Epithelial cell of prostate (primary cell): Measurements from ENCODE around the genes BTG2 and ZBED6.

GRCh38 chr1:202733251-202733954, 23.1 kb upstream of the SYT2 start:
- RRBS = no CpG with 5 or more reads among the region's 16 CpGs

DNA sequence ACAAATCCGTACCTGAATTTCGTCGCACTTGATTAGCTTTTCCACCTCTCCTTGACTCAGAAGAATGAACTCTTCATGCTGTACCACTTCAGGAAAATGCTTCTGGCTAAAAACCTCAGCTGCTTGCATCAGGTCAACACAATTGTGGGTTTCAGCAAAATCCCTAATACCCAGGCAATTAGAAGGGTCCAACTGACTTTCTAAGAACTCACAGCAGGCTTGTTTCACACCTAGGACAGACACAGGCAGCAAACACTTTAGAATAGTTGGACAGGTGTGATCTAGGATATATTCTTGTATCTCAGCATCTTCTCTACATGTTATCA, 8.9 kb downstream of the KLHL12 start:
- RRBS = no CpG with 5 or more reads among the region's 3 CpGs

DNA sequence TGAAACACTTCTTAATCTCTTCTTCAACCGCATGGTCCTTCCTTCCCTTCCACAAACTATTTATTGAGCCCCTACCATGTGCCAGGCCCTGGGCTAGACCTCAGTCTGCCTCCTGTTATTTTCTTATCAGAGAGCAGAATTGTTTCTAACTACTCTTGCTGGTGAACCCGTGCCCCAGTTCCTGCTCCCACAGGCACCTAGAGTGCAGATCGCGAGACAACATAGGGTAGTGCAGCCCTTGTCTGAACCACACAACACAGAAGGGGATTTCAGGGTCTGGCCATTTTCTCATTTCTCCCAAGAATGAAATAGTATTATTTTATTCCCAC, 533 bp upstream of the ADIPOR1 start:
- RRBS = no CpG with 5 or more reads among the region's 4 CpGs

- RRBS = no CpG with 5 or more reads among the region's 5 CpGs
Observed at GRCh38 chr1:203069252-203069766, 16.5 kb downstream of the MYOG start.

DNA sequence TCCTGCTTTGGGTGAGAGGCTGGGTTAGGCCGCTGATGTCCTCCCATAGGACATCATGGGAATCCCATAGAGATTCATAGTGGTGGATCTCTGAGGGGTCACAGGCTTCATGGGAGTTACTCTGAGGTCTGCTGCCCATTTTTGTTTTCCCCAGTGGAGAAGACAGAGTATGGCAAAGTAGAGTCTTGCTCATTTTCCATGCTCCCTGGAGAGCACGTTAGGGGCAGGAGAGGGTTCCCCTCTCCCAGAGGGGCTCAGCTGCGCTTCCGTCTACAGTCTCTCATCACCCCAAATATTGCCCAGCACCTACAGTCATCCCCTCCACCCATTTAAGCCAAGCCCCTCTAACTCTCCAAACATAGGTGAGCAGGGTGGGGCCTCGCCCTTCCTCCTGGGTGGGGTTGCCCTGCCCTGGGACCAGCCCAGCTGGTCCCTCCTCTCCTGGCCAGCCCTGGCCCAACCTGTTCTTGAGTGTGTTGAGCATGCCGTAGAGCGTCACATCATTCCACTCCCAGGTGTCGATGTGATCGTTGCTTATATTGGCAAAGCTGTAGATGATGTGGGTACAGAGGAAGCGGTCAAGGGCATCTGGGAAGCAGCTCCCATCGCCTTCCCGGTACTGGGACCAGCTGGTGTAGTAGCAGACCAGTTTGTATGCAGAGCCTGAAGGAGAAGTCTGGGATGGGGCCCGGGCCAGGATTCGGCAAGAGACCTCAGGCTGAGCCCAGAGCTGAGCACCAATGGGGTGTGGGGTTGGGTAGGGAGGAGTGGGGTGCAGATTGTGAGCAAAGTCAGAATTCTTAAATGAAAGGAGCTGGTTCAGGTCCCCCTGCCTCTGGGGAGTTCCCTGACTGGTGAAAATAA, 1.5 kb downstream of the CHI3L1 start:
- RRBS = 92% methylated on average over 2 of the region's 14 CpGs

- RRBS = 3% methylated on average over 8 of the region's 31 CpGs
Observed at GRCh38 chr1:203290168-203291046, 14.9 kb upstream of the BTG2 start.

DNA sequence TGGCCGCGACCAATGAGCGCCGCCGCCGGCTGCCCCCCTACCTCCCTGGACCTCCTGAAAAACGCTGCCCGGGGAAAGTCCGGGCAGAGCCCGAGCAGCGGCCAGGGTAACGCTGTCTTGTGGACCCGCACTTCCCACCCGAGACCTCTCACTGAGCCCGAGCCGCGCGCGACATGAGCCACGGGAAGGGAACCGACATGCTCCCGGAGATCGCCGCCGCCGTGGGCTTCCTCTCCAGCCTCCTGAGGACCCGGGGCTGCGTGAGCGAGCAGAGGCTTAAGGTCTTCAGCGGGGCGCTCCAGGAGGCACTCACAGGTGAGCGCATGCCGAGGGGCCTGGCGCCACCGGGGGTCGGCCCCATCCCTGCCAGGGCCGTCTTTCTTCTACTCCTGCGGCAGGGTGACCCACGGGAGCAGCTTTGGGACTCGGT, at the start of gene BTG2:
BTG2 (plus strand) TSS at position 86 of the 430 bp plus-strand sequence.
- RRBS = under 1% methylated on average over 21 of the region's 40 CpGs

DNA sequence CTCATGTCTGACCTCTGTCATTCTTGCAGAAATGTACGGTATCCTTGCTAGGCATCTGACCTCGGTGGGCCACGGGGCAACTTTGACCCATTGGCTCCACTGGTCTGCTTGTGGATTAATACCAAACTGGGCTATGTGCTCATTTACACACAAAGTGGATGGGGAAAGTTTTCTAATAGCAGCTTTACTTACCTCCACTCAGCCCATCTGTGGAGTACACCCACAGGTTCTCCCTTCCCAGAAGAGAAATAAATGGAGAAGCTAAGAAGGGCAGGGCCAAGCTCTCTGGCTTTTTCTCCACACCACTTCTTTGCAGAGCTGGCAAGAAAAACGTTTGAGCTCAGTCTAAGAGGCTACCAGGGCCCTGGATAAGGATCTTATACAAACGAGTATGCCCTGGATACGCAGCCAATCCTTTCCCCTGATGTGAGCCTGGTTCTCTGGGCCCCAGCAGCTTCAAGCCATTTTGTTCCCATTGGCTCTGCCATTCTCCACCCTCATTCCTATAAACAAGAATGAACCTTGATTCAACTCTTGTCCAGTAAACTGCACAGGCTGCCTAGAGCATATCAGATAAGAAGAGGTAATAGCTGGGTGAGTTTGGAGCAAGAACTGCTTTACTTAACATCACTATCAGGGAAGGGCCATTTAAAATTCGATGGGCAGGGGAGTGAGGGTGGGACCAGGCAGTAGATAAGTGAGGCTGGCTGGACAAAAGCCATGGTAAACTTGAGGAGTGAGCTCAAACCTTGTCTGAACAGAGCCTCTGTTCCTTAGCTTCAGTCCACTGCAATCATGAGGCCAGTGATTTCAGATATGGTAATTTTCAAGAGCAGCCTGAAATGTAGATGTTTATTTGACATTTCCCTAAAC, 11.2 kb downstream of the BTG2 start:
- RRBS = no CpG with 5 or more reads among the region's 7 CpGs

DNA sequence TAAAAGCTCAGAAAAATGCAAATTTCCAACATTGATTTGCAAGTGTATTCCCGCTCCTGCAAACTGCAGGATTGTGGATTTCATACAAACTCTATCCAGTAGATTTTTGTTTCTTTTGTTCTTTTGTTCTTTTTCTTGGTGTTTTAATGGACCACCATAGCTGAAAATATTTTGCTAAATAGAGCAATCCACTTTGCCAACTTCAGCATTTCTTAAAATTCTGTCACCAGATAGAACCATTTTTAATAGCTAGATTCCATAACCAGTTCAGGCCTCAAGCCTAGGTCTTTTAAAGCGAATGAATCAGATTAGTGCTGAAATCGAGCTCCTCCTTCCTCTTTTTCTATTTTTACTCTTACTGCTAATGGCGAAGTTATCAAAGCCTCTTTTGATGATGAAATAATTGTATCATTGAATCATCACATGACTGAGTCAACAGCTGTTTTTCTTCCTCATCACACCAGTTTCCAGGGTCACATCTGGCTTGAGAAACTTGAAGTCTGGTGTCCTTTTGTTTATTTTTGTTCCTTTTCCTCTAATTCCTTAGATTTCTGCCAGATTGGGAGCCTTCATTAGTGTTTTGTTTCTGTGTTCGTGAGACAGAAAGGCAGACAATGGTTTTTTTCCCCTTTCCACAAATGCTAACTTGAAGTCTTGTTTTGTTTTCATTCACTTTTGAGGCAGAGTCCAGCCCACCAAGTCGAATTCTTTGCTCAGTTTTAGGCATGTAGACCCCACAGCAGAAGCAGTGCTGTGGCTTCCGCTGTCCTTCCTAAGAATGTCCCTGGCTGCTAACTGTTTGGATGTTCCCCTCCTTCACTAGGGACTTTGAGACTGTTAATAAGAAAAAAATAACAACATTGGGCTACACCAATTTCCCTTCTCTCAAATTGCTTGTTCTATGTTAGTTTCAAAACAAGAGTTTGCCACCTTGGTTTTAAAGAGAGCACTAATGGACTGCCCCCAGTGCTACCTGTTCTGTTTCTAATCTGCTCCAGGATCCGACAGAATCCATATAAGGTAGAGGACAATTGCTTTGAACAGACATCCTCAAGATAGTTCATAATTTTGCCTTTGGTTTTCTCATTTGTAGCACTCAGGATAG, 51.8 kb upstream of the FMOD start:
- RRBS = no CpG with 5 or more reads among the region's 8 CpGs

DNA sequence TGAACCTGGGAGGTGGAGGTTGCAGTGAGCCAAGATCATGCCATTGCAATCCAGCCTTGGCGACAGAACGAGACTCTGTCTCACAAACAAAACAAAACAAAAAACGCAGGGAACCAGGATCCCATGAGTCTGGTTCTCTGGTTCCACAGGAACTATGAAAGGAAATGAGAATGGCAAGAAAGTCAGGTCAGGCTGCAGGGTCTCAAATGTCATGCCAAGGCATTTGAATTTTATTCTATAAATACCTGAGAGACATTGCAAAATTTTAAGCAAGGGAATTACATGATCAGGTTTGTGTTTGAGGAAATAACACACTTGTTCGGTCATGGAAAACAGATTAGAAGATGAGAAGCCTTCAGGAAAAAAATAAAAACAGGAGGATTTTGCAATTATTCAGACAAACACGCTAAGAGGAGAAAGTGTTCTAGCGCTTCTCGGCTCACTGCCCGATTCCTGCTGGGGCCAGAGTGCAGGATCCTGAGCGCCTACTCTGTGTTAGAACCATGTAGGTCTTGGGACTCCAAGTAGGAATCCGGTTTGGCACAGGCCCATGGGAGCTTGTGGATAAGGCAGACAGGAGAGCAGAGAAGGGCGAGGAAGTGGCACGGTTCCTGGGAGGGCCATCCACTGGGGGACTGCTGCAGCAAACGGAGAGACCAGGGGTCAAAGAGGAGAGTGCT, 8.2 kb upstream of the PRELP start:
- RRBS = no CpG with 5 or more reads among the region's 13 CpGs

- RRBS = no CpG with 5 or more reads among the region's 5 CpGs
Observed at GRCh38 chr1:203558093-203558848, 64.3 kb downstream of the OPTC start.

- RRBS = no CpG with 5 or more reads among the region's 9 CpGs
Observed at GRCh38 chr1:203638883-203639506, 12.4 kb downstream of the ATP2B4 start.

DNA sequence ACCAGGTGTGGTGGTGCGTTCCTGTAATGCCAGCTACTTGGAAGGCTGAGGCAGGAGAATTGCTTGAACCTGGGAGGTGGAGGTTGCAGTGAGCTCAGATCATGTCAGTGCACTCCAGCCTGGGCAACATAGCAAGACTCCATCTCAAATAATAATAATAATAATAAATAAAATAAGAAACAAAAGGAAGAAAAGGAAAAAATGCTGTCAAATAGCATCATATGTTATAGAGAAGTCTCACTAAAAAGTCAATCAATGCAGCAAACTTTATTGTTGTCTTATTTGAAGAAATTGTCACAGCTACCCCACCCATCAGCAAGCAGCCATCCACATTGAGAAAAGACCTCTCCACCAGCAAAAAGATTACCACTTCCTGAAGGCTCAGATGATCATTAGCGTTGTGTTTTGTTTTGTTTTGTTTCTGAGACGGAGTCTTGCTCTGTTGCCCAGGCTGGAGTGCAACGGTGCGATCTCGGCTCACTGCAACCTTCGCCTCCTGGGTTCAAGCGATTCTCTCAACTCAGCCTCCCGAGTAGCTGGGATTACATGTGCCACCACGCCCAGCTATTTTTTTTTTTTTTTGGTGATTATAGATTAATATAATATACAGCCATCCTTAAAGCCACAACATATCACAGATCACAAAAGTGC, 29.0 kb downstream of the ATP2B4 start:
- RRBS = no CpG with 5 or more reads among the region's 10 CpGs

DNA sequence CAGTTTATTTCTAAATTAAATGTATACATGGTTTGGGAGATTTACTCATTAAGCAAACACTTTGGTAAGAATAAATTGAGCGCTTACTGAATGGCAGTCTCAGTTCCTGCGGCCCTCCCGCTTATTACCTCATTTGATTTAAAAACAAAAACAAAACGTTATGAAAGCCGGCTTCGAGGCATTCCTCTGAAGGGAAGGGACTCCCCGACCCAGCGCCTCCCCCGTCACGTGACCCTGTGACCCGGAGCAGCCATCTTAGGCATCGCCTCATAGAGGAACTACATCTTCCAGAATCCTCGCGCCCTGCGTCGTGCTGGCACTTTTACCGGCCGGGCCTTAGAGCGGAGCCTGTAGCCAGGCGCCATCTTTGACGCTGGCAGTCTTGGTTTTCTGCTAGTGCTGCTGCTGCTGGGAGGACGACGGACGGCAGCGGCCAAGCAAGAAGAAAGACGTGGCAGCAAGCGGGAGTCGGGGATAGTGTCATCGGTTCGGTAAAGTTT, at the start of gene ZBED6:
ZBED6 (plus strand) TSS at position 339 of the 500 bp plus-strand sequence.
- RRBS = 1% methylated on average over 12 of the region's 30 CpGs

GRCh38 chr1:203796697-203797553, 1.5 kb downstream of the ZBED6 start:
- RRBS = no CpG with 5 or more reads among the region's 4 CpGs

DNA sequence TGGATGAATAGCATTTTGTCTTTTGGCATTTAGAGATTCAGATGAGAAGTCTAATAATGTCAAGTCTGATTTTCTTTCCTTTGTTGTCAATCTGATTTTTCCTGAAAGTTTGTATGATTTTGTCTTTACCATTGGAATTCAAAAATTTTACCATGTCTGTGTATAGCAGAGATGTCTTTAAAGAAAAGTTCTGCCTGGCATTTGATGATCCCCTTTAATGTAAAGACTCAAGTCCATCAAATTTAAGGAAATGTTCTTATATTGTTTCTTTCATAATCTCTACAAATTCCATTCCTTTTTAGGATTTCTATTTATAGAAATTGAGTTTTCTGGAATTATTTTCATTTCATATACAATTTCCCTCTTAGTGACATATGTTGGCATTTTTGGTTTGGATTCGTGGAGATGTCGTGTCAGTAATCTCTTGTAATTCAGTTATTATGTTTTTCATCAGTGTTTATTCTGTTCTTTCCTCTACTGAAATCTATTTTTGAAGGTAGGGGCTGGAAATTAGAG, 12.9 kb downstream of the ZBED6 start:
- RRBS = no CpG with 5 or more reads among the region's 2 CpGs

GRCh38 chr1:204080238-204080888, 7.4 kb downstream of the SOX13 start:
- RRBS = no CpG with 5 or more reads among the region's 7 CpGs

DNA sequence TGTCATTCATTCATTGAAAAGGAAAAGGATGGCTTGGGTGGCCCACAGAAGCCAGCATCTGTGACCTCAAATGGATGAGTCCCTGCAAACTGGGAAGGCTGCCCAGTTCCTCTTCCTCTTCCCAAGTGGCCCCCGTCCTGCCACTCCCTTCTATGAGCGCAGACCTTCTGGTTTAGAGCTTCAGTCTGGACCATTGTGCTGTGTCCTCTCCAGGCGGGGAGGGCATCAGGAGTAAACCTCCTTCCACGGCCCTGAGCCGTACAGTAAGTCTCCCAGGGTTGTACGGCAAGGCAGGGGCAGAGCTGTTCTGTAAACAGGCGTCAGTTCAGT, 21.9 kb downstream of the SOX13 start:
- RRBS = no CpG with 5 or more reads among the region's 7 CpGs

DNA sequence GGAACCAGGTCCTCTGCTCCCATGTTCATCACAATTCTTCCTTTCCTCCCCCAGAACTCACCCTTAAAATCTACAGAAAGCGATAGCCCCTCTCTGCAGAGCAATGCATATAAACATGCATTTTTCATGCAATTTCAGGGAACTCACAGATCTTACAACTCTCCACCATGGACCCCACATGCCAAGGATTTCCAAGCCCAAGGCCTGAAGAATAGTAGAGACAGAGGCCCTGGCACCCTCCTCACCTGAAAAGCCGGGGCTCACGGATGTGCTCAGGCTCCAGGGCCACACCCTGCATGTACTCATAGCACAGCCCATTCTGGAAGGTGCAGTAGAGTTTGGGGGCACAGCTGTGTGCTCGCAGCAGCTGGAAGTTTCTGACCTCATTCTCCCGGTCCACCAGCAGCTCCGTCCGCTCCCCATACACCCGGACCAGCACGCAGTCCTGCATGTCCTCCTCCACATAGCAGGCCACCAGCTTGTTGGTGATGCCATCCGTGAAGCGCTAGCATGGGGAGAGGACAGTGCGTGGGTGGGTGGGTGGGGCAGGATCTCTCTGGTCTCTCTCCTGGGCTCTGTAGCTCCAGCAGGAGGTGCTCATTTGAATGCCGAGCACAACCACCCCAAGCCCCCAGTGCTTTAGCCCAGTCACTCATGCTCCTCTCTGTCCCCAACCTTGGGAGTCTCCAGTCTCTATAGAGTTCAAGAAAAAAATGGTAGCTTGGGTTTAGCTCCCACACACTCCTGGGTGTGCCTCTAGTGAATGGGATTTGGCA, 2.2 kb downstream of the ETNK2 start:
- RRBS = no CpG with 5 or more reads among the region's 13 CpGs

GRCh38 chr1:204268598-204269854, 55.2 kb upstream of the GOLT1A start:
- RRBS = no CpG with 5 or more reads among the region's 15 CpGs